Colic lymph node (tissue), 1 donor: ENCODE measurements around the gene CBR3.

DNA sequence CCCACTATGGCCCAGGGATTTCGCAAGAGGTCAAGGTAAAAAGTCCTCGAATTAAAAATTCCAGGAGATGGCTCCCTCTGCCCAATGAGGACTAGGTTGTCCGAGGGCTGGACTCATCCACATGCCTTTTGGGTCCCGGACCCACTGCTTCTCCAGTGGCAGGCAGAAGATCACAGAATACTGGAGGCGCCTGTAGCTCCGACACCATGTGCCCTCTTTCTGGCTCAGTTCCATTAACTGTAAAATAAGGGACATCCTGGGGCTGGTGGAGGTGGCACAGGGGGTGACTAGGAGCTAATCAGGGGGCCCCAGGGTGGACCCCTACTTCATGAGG lies 42.8 kb downstream of the RCAN1 start:
- PRO-cap, result no peak

DNA sequence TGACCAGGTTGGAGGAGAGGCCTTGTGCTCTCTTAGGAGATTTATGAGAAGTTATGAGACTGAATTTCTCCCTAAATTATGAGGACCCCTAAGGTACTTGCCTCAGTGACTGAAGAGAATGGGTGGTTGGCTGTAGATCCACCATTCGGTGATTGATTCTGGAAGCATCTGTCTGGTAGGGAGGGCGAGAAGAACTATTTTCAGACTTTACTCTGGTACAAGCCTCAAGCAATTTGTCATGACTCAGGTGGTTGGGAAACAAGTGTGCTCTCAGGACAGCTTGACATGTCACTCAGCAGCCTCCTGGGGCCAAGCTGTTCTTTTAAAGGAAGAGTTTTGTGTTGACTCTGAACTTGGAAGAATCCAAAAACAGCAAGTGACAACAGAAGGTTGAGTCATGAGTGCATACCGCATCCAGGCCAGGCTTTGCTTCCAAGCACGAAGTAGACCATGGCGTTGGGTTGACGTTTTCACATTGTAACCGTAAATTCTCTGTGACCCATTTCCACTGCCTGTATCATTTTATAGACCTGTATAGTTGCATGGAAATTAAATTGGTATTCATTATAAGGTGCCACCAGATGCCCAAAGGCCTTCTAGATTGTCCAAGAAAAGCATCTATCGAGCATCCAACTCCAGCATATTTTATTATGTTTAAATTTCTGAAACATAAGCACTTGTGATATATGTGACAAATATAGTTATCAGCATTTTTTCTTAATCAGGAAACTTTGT lies 66.0 kb downstream of the CLIC6 start:
- PRO-cap, result no peak

- PRO-cap, result no peak
Measured at GRCh38 chr21:34796779-34797431, 128.1 kb downstream of the CLIC6 start.

DNA sequence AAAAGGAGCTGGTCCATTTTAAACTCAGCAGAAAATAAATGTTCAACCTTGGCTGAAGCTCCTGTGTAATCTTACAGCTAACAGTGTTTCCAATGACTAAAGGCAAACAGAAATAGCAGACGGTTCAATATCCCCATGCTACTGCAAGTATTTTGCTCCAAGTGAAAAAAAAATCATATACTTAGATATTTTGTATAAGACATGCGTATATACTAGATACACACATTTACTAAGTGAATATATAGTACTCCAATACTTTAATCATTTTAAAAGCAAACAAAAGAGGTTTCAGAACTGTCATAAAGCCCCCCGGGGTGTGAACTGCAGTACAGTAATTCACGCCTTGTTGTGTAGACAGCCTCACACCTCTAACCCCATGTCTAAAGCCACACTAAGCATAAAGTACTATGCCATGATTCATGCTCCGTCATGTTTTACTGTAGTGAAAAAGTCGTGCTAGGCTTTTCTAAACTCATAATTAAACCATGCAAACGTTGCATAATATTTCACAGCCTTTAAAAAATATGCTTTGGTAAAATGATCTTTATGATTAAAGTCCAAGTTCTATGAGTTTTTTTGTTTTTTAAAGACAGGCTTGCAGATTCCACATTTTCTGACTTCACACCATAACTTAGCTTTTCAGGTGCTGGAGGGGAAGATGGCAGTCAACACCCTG lies 132.3 kb downstream of the CLIC6 start:
- PRO-cap, result no peak

DNA sequence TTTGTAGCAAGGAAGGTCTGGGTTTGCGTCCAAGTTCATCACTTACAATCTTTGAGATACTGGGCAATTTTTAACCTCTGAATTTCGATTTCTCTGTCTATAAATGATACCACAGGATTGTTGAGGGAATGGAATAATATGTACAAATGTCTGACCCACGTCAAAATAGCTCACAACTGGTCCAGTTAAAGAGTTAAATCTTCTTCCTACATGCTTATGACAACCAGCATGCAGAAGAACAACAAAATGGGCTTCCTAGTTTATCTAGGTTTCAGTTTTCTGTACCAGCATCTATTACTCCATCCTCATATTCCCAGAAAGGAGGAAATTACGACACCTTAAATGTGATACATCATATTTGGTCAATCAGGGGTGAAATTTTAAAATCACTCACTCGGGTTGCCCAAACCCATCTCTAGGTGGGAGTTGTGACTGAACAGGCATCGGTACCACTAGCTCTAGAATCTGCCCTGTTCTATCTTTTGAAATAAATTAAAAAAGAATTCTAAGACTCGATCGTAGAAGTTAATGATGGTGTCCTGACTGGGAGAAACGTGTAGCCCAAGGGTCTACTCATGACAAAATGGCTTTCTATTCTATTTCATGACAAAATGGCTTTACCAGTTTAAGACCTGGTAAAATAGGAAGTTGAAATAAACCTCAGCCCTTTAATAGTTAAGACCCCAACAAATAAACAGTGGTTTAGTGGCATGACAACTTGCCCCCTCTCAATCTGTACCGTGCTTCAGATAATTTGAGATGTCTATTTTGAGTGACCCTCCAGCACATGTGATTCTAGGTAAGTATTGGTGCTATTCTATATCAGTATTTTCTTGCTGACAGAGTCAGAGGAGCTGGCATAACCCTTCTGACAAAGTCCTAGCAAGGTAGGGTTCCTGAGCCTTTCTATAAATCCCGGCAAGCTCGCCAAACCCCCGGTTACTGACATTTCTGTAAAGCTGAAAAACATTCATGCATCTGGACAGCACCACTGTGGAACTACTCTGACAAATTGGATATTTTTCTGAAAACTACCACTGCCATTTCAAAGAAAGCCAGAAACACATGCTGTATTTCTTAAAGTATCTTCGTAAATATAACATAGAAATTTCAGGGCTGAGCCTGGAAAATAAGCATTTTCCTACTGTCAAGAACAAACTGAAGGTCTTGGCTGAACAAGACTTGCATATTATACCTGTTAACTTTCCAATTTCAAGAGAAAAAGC lies 162.2 kb downstream of the CLIC6 start:
- PRO-cap, result no peak

DNA sequence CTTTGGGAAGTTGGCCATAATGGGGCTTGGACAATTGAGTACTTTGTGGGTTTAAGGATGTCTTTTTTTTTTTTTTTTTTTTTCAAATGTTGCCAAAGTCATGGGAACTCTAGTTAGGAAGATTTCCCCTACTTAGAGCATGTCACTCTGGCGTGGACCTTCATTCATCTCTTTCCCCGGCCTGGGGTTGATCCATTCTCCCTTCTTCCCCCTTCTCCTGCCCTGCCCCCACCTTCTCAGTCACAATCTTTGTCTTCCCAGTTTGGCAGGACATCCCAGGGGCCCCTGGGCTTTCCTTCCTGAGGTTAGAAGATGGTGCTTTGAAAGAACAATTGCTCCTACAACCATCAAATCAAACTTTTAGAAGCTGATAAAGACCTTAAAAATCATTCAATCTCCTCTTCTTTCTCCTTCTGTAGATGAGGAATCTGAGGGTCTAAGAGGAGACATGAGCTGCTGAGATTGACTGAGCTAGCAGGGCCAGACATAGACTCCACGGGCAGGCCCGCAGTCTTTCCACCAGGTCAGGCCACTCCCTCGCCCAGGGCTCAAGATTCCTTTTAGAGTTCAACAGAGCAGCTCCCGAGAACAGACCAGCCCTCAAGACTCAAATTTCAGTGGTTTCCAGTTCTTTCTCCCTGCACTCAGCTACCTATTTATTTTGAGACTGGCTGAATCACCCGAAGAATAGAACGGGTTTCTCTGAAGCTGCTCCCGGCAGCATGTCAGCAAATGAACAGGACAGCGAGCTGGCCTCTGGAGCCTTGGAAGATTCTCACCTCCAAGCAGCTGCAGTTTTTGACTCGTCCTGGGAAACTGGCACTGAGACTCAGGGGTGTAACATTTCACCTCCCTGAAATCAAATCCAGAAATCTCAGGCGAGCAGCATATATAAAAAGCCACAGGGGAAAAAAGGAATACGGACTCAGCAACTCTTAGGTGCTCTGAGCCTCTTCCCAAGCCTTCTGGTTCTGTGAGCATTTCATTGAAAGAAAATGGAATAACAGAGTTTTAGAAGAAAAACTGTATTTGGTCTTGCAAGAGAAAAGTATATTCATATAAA lies 177.7 kb downstream of the CLIC6 start:
- PRO-cap, result no peak

GRCh38 chr21:34886633-34887566 lies 162.2 kb downstream of the RUNX1 start:
- PRO-cap, result no peak

DNA sequence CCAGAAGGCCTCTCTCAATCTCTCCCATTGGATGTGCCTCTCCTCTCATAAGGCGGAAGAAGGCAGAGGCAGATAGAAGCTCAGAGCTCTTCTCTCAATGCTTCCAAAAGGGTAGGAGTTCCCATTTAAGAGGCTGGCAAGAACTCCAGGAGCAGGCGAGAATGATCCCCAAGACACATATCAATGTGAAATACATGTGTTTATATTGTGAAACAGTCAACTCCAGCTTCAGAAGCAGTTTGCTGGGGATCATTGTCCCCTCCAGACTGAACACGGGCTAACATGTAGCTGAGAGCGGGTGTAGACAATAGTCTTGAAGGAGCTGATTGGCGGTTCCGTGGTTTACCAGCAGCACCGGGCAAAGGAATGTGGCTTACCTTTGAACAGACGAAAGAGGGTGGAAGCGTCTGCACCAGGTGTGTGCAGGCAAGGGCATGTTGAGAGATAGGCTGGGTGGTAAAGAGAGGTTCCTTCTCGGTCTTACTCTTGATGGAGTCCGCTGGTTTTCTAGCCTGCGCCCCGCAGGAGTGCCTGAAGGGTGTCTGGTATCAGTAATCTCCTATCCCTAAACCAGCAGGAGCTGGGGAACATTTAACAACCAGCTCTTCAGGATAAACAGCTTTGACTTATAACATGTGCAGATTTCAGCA lies 27.1 kb downstream of the RUNX1 start:
- PRO-cap, result no peak

GRCh38 chr21:35048215-35048647 lies 871 bp downstream of the RUNX1 start:
- PRO-cap, result bidirectional peak, plus-strand start at chr21:35048322, minus-strand start at chr21:35048290

- PRO-cap, result unidirectional peak, plus-strand start at chr21:35172504
Measured at GRCh38 chr21:35172204-35172593, 123.1 kb upstream of the RUNX1 start.

GRCh38 chr21:35203739-35204116 lies 154.6 kb upstream of the RUNX1 start:
- PRO-cap, result no peak

GRCh38 chr21:35211636-35212040 lies 162.5 kb upstream of the RUNX1 start:
- PRO-cap, result no peak

- PRO-cap, result no peak
Measured at GRCh38 chr21:35508537-35509057, 459.5 kb upstream of the RUNX1 start.

GRCh38 chr21:35564978-35565484 lies 495.3 kb downstream of the SETD4 start:
- PRO-cap, result no peak

- PRO-cap, result no peak
Measured at GRCh38 chr21:35849979-35850613, 210.2 kb downstream of the SETD4 start.

GRCh38 chr21:36132529-36133295 lies 2.2 kb upstream of the CBR3 start:
- PRO-cap, result no peak

DNA sequence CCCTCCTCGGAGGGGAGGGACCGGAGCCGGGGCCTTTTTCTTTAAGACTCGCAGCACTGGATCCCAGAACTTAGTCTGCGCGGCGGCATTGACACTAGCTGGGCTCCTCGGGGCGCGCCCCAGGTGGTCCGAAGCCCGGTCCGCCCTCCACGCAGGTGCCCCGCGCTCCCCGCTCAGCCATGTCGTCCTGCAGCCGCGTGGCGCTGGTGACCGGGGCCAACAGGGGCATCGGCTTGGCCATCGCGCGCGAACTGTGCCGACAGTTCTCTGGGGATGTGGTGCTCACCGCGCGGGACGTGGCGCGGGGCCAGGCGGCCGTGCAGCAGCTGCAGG lies at the start of gene CBR3:
Gene CBR3 (plus strand): TSS at position 66 of the 333 bp plus-strand sequence.
- PRO-cap, result unidirectional peak, plus-strand start at position 73 of the sequence

DNA sequence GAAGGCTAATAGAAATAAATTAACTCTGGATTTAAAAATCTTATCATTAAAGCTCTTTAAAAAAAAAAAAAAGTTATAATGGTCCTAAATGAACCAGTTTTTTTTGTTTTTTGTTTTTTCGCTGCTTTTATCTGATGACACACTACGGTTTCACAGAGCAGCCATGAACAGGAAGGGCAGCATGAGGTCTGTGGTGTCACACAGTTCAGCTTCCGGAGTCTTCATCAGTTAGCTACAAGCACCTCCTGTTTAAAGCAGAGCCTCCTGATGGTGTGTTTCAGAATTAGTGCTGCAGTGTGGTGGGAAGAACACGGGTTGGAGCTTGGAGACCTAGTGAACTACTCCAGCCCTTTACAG lies 17.2 kb downstream of the DOP1B start:
- PRO-cap, result unidirectional peak, plus-strand start at position 280 of the sequence

GRCh38 chr21:36277814-36278484 lies 42.0 kb upstream of the MORC3 start:
- PRO-cap, result no peak

DNA sequence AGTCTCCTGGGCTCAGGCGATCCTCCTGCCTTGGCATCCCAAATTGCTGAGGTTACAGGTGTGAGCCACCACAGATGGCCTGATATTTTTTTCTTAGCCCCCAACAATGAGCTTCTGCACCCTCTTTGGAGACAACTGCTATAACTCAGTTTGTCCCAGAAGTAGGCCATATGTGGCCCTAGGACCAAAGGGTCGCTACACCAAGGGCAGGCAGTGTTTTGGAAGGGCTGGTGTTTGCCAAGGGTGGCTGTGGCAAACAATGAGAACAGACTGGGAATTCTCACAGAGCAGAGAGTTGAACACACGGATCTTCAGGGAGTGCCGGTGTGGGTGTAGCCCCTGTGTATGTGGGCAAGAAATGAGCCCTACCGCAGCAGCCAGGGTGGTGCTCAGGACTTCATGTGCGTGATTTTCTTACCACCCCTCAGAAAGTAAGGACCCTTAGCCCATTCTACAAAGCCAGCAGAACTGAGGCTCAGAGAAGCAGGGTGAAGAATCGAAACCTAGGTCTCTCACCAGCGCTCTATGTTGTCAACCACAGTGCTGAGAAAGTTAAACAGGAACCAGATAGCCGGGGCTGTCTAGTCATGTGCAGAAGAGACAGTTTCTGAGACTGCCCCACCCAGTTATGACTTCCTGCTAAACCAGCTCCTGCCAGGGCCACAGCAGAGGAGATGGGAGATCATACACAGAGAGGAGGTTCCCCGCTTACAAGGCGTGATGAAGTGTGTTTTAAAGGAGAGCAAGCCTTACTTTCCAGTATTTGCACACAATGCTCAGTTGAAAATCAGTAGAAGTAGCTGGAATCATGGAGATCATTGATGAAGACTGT lies 22.0 kb upstream of the MORC3 start:
- PRO-cap, result bidirectional peak, plus-strand start at position 668 of the sequence, minus-strand start at position 525 of the sequence